Left cardiac atrium (tissue), 1 donor: ENCODE measurements around the genes NAT9, FDXR, OTOP3, MRPL58, JPT1 and TSEN54.

DNA sequence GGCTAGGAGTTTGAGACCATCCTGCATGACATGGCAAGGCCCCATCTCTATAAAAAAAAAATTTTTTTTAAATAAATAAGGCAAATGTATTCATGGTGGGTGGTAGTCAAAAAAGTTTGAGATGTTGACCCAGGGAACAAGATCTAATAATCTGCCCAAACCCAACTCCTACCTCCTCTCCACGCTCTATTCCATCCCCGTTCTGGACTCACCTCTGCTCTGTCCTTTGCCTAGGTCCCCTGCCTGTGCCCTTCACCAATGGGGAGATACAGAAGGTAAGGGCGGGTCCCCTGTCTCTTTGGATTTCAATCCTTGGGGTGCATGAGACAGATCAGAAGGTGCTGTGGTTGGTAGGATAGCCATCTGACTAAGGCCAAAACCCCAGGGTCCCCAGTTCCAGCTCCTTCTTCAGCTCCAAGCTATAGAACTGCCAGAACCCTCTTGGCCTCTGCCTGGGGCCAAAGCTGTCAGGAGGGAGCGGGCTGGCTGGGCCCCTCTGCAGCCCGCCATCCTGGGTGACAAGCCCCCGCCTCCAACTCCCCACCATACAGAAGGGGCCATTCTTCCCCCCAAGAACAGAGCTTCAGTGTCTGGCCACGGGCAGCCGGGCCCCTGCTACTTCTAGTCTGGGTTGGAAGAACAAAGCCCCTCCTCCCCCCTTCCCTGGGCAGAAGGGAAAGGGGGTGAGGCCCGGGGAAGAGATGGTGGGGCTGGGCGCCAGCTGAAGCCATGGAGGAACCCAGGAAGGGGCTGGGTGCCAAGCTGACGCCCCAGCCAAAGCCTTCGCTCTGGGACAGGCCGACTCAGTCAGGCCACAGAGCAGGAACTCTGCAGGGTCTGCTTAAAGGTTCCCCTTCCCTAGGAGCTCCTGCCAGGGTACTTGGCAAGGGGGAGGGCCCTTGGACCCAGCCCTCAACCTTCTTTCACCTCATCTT is 9.2 kb downstream of the NAT9 start:
- PRO-cap, result no peak

DNA sequence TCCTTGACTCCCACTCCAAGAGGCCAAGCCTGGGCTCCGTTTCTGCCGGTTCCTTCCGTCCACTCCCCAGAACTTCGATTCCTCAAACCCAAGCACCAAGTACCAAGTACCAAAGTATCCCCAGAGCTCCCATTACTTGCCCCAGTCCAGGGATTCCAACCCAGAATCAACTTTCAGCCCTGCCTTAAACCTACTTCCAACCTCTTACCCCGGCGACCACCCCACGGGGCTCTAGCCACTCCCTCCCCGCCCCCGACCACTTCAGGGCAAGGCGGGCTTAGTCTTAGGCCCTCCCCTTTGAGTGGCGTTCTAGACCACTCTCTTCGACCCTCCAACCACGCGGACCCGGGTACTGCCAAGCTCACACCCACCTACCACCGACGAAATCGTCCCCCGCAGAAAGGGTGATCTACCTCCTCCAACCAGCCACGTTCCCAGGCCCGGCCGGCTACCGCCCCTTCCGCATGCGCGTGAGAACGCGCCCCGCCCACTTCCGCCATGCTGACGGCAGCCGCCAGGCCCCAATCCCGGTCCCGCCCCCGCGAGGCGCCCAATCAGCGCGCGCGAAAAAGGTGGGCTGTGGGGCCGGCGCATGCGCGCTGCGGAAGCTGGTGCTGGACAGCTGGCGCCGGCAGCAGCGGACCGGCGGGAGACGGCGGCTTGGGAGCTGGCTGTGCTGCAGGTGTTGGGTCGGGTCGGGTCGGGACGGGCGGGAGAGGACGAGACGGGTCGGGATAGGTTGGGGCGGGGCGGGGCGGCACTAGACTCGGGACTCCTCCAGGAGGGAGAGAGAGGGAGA is at the start of gene NAT9:
Gene NAT9, minus strand, starts transcription at position 450 of the 799 bp plus-strand sequence.
- PRO-cap, result bidirectional peak, plus-strand start at position 604 of the sequence, minus-strand start at position 442 of the sequence

- PRO-cap, result unidirectional peak, minus-strand start at chr17:74872974; unidirectional peak, plus-strand start at chr17:74873467; unidirectional peak, plus-strand start at chr17:74873709
These were observed at the start of gene FDXR for GRCh38 chr17:74872814-74873851. Gene FDXR (minus strand): TSS chr17:74872994.

- PRO-cap, result no peak
These were observed at the start of gene OTOP3 for GRCh38 chr17:74935369-74936136. Gene OTOP3 (plus strand): TSS chr17:74935898.

GRCh38 chr17:74970260-74970987 is 2.1 kb downstream of the HID1 start:
- PRO-cap, result no peak

DNA sequence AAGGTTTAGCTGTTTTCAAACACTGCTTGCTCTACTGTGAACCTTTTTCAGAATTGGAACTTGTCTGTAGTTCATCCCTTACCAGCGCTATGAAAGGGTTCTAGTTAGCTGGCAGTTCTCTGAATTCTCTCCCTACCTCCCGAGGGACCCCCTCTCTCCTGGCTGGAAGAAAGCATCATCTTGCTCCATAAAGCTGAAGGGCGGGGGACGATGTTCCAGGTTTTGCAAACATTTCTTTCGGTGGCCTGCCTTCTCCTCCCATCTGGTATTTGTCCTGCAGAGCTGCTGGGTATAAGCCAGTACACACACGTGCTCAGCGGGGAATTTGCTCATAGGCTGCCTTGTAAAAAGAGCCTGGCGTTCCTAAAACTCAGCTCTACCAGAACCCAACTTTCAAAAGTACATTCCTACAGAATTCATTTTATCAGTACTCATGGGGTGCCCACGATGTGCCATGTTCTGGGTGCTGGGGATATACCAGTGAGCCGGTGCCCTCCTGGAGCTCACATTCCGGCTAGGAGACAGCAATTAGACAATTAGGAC is 665 bp upstream of the MRPL58 start:
- PRO-cap, result no peak

DNA sequence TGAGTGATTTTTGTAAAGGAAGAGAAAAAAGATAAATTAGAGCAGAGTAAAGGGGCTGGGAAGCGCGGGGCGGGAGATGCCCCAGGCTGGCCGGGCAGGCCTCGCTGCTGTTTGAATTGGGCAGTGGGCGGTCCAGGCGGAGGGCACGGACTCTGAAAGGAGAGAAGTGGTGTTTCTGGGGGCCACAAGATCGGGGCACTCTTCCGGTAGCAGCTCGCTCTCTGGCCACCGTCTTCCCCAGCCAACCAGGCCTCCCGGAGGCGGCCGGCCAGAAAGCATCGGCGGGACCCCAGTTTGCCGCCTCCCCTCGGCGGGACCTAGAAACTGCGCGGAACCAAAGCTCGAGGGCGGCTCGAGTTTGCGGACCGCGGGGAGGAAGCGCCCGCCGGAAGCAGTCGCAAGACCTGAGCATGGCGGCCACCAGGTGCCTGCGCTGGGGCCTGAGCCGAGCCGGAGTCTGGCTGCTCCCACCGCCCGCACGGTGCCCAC is at the start of gene MRPL58:
Gene MRPL58, plus strand, starts transcription at position 394 of the 489 bp plus-strand sequence.
- PRO-cap, result bidirectional peak, plus-strand start at position 400 of the sequence, minus-strand start at position 319 of the sequence

DNA sequence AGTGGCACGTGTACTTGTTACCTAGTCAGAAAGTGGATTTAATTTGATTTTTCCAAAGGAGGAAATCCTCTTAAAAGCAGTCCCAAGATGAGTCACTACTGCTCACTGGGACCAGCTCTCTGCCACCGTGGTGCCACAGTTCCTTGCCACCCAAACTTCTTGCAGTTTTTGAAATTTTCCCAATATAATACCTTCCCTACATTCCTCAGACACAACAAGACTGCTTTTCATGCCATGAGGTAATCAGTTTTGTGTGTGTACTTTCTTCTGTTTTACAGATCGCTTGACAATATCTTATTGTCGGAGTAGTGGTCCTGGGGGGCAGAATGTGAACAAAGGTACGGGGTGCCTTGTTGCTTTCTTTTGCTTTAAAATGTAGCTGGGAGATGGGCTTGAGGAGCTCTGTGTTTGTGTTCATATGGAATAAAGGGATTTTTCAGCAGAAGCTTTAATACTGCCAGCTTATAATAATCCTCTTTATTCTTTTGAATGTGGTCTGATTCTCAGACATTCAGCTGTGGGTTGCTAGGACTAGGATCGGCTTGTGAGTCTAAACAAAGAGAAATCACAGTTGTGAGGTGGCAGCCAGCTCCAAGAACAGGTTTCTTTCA is 7.1 kb downstream of the MRPL58 start:
- PRO-cap, result no peak

DNA sequence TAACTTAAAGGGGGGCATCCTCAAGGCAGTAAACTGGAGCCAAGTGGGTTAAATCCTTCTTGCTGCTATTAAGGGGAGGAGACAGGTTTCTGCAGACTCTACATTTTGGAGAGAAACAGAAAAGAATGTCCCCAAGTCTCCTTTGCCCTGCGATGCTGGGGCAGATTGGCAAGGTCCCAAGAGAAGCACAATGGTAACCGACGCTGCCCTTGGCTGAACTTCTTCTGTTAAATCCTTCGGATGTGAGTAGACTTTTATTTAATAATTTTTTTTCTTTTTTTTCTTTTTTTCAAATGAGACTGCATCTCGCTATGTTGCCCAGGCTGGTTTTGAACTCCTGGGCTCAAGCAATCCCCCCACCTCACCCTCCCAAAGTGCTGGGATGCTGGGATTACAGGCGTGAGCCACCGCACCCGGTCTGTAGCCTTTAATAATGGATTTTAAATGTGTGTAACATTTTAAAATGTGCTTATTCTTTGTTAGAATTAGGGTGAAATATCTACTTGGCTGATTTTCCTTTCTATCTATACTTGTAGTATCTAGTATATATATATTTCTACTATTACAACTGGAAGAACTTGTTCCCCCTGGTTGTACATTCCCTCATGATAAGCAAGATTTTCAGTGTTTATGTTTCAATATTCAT is 13.8 kb downstream of the ATP5PD start:
- PRO-cap, result no peak

DNA sequence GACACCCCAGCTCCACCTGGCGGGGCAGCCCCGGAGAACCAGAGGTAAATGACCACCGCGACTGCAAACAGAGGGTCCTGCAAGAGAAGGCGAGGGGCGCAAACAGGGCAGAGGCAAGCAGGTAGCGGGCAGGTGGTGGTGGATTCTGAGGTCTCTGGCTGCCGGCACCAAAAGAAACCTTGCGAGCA is 12.6 kb downstream of the ATP5PD start:
- PRO-cap, result no peak

GRCh38 chr17:75154026-75155012 is at the start of gene JPT1:
Gene JPT1 (minus strand): TSS chr17:75154512.
- PRO-cap, result unidirectional peak, minus-strand start at chr17:75154512; bidirectional peak, plus-strand start at chr17:75154734, minus-strand start at chr17:75154512

- PRO-cap, result no peak
These were observed 3.5 kb upstream of the SLC25A19 start for GRCh38 chr17:75292826-75293136.

GRCh38 chr17:75295004-75295464 is 5.8 kb upstream of the SLC25A19 start:
- PRO-cap, result no peak

GRCh38 chr17:75468211-75468801 is 11.9 kb downstream of the TMEM94 start:
- PRO-cap, result no peak

- PRO-cap, result bidirectional peak, plus-strand start at chr17:75516528, minus-strand start at chr17:75516383
These were observed at the start of gene TSEN54 for GRCh38 chr17:75516031-75516698. Gene TSEN54 (plus strand): TSS chr17:75516528.

DNA sequence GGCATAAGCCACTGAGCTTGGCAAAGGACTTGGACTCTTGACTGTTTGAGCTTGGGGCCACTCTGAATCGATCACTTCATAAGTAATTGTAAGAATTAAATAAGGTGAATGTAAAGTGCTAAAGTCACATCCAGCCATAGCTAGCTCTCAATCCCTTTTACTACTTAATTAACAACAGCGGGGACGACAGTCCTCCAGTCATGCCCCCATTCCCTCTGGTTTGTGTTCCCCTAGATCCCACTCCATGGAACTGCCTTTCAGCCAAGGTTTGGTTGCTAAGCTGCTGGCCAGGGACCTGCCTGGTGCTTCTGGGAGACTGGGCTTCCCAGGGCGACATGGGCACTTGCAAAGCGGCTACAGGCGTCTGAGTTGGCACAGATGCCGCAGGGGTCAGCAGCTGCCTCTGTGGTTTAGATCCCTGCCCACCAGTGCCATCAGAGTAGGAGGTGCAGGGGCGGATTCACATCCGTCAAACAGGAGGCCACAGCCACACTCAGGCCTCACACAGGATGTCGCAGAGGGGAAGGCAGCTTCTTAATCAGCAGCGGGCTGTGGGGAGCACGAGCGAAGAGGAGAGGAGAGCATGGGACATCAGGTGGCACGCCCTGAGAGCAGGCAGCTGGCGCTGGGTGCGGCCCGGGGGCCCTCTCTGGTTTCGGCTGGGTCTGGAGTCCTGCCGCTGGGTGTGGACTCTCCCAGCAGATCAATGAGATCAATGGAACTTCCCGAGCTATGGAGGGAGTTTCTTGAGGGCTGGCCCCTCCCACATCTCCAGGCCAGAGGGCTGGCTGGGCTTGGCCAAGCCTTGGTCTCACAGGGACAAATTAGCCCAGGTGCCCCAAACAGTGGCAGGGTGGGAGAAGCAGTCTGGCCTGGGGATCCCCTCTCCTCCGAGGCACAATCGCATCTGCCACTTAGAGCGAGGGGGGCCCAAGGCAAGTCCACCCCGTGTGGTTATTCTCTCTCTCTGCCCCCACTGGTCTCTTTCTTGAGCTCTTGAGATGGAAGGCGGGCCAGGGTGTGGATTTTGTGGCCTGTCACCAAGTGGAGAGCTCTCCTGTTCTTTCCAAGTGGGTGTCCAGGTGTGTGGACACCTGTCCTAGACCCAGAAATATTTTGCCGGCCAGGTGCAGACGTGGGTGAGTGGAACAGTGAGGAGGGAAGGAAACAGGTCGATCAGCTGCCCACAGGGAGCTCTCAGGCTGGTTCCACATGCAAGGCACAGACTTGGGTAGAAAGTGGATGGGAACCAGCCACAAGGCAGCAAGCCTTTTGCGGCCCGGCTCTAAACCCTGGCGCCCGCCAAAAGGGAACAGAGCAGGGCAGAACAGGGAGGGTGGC is 9.7 kb downstream of the LLGL2 start:
- PRO-cap, result no peak

GRCh38 chr17:75556981-75557484 is 30.6 kb upstream of the MYO15B start:
- PRO-cap, result no peak

- PRO-cap, result no peak
These were observed 9.8 kb upstream of the MYO15B start for GRCh38 chr17:75577657-75578302.

DNA sequence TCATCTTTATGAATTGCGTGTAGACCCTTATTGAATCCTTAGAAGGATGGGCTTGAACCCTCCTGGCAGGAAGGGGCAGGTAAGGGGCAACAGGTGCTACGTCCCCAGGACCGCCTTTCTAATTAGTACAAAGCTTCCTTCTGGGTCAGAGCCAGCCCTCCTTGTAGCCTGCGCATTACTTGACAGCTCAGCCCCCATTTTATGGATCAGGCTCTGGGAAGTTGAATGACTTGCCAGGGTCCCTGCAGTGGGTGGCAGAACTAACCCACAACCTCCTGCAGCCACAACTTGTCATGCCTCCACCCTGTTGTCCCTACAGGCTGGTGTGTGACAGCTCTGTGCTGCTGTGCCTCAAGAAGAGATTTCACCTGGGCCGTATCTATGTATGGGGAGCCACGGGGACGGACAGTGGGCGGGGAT is 2.7 kb downstream of the MYO15B start:
- PRO-cap, result no peak

- PRO-cap, result no peak
These were observed 6.8 kb upstream of the SMIM5 start for GRCh38 chr17:75626291-75627013.